NT2/D1 (cell line): ENCODE measurements around a stretch of chr6.

GRCh38 chr6:90425127-90425536, 128.5 kb upstream of the BACH2 start:
- RRBS, 2 experiments, result no CpG with 5 or more reads among the region's 5 CpGs

DNA sequence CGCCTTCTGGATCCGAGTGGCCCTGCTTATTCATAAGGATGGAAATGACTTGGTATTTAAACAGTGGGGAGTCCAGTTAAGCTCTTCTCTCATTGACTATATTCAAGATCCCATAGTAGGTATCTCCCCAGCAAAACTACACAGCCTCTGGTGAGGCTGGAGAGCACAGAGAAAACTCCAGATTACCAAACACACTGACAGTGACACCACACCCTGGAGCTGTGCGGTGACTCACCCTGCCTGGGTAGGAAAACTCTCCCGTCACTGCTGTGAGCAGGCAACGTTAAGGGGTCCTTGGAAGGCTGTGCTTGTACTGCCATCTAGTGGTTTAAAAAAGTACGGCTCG, 107.7 kb downstream of the MAP3K7 start:
- RRBS, 2 experiments, result no CpG with 5 or more reads among the region's 7 CpGs

GRCh38 chr6:90836470-90836790, 249.6 kb upstream of the MAP3K7 start:
- RRBS, 2 experiments, result no CpG with 5 or more reads among the region's 7 CpGs

DNA sequence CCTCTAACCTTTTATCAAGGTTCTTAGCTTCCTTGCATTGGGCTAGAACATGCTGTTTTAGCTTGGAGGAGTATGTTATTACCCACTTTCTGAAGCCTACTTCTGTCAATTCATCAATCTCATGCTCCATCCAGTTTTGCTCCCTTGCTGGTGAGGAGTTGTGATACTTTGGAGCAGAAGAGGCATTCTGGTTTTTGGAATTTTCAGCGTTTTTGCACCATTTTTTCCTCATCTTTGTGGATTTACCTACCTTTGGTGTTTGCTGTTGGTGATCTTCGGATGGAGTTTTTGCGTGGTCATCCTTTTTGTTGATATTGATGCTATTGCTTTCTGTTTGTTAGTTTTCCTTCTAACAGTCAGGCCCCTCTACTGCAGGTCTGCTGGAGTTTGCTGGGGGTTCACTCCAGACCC, 793.0 kb upstream of the MANEA start:
- RRBS, 2 experiments, result no CpG with 5 or more reads among the region's 3 CpGs

- RRBS, 2 experiments, result no CpG with 5 or more reads among the region's 3 CpGs
Measured at GRCh38 chr6:95576639-95577199, 616 bp upstream of the MANEA start.

DNA sequence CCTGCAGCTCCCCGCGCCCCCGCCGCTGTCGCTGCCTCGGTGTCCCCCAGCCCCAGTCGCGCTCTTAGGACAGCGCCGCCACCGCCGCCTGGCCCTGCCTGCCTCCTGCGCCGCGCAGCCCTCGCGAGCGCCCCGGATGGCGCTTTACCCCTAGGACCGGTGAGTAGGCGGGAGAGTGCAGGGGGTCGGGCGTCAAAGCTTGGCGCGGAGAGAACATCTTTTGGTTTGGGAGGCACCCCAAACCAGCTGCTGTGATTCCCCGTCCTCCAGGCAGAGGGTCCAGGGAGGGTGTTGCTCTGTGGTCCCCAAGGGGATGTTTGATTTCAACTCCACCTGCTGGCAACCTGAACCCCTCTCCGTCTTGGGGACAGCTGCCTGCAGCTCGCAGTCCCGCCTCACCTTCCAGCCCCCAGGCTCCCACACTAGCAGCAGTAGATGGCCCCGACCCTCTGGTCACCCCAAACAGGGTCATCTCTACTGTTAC, 322 bp downstream of the FUT9 start:
- RRBS, 2 experiments, result no CpG with 5 or more reads among the region's 31 CpGs

DNA sequence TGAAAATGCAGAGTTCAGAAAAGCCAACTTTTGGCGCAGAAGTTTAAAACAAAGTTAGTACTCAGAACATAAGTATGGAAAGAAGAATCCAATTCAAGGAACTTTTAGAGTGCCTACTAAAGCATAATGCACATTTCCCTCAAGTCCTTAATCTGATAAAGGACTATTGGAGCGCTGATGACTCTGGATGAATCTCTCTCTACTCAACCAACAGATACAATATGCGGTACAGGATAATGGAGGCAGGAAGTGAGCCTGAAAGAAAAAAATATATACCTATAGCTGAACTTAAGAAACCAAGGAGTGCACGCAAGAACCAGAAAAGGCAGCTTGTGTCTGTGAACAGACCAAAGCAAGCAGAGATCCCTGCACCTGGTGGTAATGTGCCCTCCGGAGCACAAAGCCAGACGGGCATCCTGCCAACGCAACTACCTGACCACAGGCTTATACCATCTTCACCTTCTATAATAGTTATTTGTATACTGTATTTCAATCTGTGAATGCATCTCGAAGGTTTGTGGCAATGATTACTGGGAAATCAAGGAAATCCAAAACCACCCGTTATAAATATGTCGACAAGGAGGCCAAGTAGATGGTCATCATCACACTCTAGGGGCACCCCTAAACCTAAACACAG, 961 bp downstream of the FBXL4 start:
- RRBS, 2 experiments, result no CpG with 5 or more reads among the region's 10 CpGs

DNA sequence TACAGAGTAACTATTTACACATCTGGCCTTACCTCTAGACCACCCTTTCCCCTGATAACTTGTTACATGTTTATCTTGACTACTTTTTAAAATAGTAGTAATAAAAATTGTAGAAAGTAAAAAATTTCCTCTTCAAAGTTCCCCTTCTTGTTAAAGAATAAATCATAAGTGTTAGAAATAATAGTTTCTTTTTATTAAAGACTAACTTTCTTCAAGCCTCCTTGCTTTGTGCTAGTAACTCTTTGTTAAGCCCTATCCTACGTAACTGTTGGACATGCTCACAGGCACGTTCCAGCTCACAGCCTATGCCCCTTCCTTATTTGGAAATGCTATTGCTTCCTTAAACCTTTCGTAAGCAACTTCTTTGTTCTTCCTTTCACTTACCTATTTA, 14.3 kb downstream of the FAXC start:
- RRBS, 2 experiments, result no CpG with 5 or more reads among the region's 3 CpGs

DNA sequence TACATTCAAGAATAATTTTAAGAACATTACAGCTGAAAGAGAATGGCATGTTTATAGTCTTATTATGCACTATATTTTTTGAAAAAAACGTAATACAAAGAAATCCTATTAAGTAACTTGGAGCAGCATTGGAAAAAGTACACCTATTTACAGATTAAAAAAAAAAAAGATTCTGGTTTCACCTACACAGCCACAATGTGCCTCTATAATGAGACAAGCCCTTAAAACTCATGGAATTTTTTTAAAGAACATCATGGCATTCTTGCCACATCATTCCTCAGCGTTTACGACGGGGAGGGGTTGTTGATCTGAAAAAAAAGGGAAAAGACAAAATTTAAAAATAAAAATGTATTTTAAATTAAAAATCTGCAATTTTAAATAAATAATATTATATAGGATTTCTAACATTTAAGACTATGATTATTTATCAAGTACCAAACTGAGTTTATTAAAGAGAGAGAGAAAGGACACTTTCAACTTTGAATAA, 6.1 kb upstream of the COQ3 start:
- RRBS, 2 experiments, result no CpG with 5 or more reads among the region's 4 CpGs

GRCh38 chr6:99405445-99405809, 11.4 kb upstream of the COQ3 start:
- RRBS, 2 experiments, result no CpG with 5 or more reads among the region's 7 CpGs

- RRBS, 2 experiments, result no CpG with 5 or more reads among the region's 4 CpGs
Measured at GRCh38 chr6:99547253-99547944, 21.1 kb downstream of the CCNC start.

- RRBS, 2 experiments, result no CpG with 5 or more reads among the region's 42 CpGs
Measured at GRCh38 chr6:101401796-101402445, 8.4 kb downstream of the GRIK2 start.

GRCh38 chr6:101981784-101982246, 588.3 kb downstream of the GRIK2 start:
- RRBS, 2 experiments, result no CpG with 5 or more reads among the region's 1 CpG

- RRBS, 2 experiments, result 95 to 96% methylated on average over 1 of the region's 5 CpGs
Measured at GRCh38 chr6:105294966-105295718, 107.7 kb downstream of the PREP start.

DNA sequence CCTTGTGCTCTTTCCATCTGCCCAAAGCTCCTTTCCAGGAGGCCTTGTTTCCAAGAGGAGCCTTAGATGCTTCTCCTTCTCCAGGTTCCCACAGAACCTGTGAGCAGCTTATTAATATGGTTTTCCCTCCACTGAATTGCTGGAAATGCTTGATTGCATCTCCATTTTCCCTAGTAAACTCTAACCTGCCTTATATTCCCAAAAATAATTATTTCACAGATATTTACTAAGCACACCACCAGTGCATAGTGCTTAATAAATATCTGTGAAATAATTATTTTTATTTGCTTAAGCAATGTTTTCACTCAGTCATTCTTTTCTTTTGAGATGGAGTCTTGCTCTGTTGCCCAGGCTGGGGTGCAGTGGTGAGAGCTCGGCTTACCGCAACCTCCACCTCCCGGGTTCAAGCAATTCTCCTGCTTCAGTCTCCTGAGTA, 95.6 kb downstream of the PREP start:
- RRBS, 2 experiments, result no CpG with 5 or more reads among the region's 3 CpGs

GRCh38 chr6:105372120-105372524, 30.8 kb downstream of the PREP start:
- RRBS, 2 experiments, result no CpG with 5 or more reads among the region's 1 CpG

DNA sequence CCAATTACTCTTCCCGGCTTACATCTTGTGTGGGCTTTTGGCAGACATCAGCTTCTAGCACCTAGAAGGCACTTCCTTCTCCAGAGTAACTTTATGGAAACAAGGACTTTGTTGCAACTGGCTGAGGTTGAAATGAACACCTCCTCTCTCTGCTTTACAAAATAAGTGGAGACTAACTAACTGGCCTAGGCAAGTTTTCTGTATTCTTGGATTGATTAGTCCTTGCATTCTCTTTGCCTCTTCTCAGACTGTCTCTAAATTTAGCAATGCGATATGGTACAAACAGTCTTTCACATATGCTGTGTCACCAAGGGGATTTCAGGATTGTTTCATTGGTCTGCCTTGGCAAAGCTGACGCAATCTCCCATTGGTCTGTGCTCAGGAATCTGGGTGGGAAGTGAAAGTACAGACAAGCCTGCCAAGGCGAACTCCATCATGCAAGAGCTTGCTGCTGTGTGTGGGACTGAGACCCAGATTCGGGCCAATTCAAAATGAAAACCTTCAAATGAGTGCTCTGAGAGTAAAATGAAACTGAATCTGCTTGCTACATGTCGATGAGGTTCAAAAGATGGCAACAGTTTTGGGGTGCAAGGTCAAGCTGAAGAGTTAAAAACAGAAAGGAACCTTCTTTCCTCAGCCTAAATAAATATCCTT, 198.6 kb upstream of the PREP start:
- RRBS, 2 experiments, result no CpG with 5 or more reads among the region's 6 CpGs

DNA sequence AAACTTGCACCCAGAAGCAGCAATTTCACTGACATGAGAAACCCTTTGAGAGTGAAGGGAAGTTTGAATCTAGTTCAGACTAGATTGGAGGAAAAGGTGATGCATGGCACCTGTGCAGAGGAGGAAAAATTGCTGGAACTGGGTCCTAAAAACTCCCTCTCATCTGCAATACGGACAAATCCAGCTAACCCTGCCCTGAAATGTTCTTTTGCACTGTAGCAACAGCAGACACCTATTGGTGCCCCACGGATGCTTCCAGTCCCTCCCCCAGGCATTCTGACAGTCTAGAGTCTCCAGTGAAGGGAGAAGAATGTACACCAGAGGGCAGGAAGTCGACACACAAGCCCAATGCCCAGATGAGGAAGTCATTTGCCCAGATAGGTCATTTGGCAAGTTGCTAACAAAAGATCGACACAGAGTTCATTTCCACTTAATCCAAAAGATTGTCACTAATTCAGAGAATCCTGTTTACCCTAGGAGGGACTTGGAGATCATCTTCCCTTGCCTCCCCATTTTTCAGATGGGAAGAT, 293.1 kb upstream of the PRDM1 start:
- RRBS, 2 experiments, result no CpG with 5 or more reads among the region's 4 CpGs

GRCh38 chr6:105994922-105995393, 91.2 kb upstream of the PRDM1 start:
- RRBS, 2 experiments, result 0% methylated on average over 10 of the region's 28 CpGs; no CpG with 5 or more reads in 1 of the 2 experiments